Fibroblast of villous mesenchyme (primary cell): Measurements from ENCODE around the gene SYNGR1.

GRCh38 chr22:39313471-39314532, 5.6 kb downstream of the RPL3 start:
- CAGE, long polyA plus RNA = no peak

DNA sequence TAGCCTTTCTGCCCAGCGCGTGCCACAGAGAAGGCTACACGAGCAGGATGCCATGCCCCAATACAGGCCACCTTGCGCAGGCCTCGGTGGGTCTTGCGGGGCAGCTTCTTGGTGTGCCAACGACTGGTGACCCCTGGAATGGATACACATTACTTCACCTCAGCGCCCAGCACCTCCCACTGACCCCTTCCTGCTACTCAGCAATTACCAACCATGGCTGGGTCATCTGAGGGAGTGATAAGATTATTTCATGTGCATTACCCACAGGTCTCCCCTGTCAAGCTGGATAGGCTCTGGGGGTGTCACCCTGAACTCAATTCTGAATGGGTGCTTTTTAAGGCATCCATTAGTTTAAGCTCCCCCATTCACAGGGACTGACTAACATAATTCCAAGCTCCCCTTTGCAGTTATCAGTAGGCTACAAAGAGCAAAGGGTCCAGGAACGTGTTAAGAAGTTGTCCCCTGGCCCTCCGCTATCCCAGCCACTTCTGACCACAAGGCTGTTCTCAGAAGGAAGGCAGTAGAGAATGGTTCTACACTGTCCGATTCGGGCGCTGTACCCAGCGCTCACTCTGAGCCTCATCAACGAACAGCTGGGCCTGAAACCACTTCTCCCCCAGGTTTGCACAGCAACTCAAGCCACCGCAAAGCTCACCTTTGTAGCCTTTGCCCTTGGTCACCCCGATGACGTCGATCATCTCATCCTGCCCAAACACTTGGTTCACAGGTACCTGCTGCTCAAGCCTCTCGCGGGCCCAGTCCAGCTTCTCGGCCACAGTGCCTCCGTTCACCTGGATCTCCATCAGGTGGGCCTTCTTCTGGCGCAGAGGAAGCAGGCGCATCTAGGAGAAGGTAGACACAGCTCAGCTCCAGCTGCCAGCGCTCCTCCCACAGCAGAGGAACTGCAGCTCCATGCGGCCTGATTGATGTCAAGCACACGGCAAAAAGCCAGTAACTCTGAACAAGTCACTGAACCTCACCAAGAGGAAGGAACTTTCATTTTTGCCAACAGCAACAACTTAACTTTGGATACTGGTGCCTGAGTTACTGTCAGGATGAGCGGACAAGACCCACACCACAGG, 4.4 kb downstream of the RPL3 start:
- CAGE, long polyA plus RNA = no peak

- CAGE, long polyA plus RNA = no peak
Measured at GRCh38 chr22:39317787-39318545, 1.5 kb downstream of the RPL3 start.

- CAGE, long polyA plus RNA = start-site peak on the plus strand at chr22:39349959-39350009, 648 and 1,008 reads in 2 replicates
Measured at GRCh38 chr22:39349140-39350212, at the start of gene SYNGR1. Gene SYNGR1 (plus strand): TSS chr22:39349991.

GRCh38 chr22:39458475-39459082, 1.8 kb downstream of the MGAT3 start:
- CAGE, long polyA plus RNA = no peak

DNA sequence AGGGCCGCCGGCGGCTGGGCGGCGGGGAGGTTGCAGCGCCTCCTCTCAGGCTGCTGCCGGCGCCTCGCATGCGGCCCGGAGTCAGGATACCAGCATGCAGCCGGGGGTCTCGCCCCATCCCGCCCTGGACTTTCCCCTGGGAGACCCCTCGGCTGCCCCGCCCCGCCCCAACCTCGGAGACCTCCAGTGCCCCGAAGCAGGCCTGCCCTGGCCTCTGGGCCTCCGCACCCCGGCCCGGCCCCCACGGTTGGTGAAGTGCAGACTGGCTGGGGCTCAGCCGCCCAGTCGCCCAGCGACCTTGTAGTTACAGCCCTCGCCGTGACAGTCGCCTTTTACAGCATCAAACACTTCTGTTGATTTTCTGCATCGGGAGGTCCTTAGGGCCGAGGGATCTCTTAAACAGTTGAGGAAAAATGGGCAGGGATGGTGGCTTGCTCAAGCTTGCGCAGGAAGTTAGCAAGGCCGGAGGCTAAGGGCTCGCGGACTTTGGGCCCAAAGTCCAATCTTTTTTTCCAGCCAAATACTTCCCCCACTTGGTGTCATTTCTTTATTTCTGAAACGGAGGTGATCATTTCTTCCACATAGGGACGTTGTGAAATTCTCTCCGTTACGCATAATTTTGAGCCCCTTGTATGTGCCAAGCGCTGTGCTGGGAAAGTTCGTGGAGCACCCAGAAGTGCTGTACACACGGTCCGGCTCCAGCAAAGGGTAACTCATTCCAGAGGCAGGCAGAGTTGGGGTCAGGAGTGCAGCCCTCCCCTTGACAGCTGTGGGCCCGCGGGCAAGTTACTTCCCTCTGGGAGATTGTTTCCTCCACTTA, 577 bp downstream of the MIEF1 start:
- CAGE, long polyA plus RNA = no peak

GRCh38 chr22:39520936-39521393, 603 bp downstream of the ATF4 start:
- CAGE, long polyA plus RNA = no peak

- CAGE, long polyA plus RNA = no peak
Measured at GRCh38 chr22:39559511-39560047, 11.0 kb upstream of the CACNA1I start.

- CAGE, long polyA plus RNA = no peak
Measured at GRCh38 chr22:39661845-39662275, 91.3 kb downstream of the CACNA1I start.

DNA sequence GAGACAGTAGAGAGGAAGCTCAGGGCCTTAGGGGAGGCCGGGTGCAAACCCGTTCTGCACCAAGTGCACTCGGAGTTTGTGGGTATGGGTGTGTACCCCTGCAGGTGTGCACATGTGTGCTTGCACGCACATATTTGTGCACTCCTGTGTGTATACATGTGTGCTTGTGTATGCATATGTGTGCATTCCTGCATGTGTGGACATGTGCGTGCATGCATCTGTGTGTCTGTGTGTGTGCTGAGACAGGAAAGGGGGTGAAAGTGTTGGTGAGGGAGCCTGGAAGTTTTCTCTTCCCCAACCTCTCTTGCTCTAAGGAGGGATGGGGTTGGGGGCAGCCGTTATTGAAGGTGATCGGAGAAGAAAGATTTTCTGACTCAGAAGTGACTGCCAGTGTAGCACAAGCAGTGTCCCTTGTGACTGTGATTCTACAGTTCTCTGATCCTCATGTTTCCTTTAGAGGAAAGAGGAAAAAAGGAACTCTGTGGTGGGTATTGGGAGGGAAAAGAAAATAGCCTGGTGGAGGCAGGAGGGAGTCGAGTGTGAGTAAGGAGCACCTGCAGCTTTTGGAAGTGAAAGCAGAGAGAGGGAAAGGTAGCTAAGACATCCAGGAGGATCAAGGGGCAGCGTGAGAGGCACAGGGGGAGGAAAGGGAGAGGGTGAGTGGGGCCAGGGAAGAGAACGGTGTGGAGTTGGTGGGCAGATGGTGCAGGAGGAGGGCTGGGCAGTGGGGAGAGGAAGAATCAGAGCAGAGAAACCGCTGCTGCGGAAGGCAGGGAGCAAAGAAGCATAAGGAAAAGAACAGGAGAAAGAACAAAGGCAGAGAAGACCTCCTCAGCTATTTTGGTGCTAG, 12.3 kb downstream of the TMA7B start:
- CAGE, long polyA plus RNA = no peak

DNA sequence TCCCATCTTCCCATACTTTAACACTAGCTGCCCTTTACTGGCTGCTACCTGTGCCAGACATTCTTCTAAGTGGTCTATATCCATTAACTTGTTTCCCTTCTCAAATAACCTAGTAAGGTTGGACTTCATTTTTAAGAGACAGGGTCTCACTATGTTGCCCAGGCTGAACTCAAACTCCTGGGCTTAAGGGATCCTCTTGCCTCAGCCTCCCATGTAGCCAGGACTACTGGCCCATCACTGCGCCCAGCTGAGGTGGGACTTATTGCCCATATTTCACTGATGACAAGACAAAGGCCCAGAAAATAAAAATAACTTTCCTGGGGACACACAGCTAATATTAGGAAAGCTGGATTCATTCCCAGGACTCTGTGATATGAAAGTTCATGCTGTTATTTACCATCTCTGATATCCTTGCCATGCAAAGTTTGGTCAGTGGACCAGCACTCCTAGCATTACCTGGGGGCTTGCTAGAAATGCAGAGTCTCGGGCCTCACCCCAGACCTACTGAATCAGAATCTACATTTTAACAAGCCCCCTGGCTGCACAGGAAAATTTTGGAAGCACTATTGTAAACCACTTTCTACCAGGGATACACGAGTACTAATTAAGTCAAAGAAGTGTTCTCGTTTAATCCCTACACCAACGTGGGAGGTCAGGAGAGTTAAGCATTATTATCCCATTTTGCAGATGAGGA, 2.7 kb upstream of the FAM83F start:
- CAGE, long polyA plus RNA = no peak

- CAGE, long polyA plus RNA = no peak
Measured at GRCh38 chr22:39997966-39998353, 3.2 kb downstream of the FAM83F start.

DNA sequence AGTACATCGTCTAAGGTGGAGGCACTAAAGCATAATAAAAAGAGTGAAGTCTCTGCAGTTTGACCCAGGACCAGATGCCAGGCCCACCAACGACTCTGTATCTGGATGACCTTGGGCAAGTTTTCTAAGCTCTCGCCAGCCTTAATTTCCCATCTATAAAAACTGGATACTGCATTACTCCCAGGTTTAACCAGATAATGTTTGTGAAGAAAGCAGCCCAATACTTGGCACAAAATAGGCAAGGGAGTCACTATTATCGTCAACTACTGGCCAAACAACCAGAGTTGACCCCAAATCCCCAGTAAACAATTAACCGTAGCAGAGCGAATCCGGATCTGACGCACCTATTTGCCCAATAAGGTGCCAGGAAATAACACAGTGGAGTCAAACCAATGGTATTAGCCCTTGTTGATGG, 49.1 kb downstream of the FAM83F start:
- CAGE, long polyA plus RNA = no peak

DNA sequence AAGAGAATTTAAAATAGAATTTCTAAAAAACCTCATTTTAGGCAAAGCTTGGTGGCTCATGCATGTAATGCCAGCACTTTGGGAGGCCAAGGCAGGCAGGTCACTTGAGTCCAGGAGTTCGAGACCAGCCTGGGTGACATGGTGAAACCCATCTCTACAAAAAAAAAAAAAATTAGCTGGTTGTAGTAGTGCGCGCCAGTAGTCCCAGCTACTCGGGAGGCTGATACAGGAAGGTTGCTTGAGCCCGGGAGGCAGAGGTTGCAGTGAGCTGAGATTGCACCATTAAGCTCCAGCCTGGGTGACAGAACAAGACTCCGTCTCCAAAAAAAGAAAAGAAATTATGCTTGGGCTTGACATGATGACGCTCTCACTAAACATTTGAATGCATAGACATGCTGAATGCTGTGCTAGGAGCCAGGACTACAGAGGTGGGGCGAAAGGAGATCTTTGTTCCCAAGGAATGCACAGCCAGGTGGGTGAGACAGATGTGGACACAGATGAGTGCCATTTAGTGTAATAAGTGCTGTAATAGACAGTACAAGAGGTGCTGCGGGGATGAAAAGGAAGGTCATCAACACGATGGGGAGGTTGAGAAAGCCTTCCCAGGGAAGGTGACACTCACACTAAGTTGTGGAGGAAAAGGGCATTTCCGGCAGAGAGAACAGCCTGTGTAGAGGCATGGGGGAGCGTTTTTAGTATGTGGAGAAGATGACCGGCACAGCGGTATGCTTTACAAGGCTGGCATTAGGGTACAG, 60.1 kb downstream of the FAM83F start:
- CAGE, long polyA plus RNA = no peak

DNA sequence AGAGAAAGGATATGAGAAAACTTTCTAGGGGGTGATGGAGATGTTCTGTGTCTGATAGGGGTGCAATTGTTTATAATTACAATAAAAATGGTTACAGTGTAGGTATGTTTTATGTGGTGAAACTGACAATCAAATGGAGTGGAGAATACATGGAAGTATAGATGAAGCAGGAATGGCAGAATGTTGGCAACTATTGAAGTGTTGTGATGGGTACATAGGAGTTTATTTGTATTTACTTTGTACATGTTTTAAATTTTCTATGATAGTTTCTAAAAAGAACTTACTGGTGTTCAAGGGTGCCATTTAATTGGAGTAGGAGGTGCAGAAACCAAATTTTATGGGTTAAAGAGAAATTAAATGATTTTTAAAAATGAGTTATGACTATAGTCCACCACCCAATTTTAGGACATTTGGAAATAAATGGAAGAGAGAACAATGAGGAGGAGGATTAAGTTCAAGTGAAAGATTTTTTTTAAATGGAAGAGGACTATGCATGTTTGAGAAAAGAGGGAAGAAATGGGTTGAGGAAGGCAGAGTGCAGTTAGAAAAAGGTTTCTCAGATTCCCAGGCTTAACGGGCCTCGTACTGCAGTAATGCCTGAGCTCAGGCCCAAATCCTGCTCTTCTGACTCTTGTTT, 48.0 kb upstream of the TNRC6B start:
- CAGE, long polyA plus RNA = no peak

- CAGE, long polyA plus RNA = no peak
Measured at GRCh38 chr22:40210819-40211289, 33.1 kb downstream of the TNRC6B start.

DNA sequence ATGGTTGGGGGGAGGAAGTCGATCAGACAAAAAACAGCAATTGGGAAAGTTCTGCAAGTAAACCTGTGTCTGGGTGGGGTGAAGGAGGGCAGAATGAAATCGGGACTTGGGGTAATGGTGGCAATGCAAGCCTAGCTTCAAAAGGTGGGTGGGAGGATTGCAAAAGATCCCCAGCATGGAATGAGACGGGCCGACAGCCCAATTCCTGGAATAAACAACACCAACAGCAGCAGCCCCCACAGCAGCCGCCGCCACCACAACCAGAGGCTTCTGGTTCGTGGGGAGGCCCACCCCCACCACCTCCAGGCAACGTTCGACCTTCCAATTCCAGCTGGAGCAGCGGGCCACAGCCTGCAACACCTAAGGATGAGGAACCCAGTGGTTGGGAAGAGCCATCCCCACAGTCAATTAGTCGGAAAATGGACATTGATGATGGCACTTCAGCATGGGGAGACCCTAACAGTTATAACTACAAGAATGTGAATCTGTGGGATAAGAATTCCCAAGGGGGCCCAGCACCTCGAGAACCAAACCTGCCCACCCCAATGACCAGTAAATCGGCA, 79.7 kb upstream of the ADSL start:
- CAGE, long polyA plus RNA = no peak

DNA sequence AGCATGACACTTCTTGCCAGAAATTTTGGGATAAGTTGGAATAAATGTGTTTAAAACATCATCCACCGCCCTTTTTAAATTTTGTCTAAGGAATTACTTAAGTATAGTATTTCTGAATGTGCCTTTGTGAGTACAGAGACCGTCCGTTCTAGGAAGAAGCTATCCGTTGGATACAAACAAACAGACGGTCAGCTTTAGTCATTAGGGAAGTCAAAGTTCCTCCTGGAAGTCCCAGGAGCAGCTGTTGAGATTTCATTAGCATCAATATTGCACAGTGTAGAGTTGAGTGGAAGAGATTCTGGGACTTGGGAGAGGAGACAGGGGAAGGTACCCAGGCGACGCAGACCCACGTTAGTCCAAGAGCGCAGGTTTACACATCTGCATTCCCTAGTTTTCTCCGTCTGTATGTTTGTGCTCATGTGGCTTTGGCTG, 15.7 kb upstream of the ADSL start:
- CAGE, long polyA plus RNA = no peak

- CAGE, long polyA plus RNA = no peak
Measured at GRCh38 chr22:40367300-40367804, 3.0 kb upstream of the SGSM3 start.

GRCh38 chr22:40387484-40388486, 17.4 kb downstream of the SGSM3 start:
- CAGE, long polyA plus RNA = no peak